Liver (tissue), 9 donors: ENCODE measurements around a stretch of chr11.

DNA sequence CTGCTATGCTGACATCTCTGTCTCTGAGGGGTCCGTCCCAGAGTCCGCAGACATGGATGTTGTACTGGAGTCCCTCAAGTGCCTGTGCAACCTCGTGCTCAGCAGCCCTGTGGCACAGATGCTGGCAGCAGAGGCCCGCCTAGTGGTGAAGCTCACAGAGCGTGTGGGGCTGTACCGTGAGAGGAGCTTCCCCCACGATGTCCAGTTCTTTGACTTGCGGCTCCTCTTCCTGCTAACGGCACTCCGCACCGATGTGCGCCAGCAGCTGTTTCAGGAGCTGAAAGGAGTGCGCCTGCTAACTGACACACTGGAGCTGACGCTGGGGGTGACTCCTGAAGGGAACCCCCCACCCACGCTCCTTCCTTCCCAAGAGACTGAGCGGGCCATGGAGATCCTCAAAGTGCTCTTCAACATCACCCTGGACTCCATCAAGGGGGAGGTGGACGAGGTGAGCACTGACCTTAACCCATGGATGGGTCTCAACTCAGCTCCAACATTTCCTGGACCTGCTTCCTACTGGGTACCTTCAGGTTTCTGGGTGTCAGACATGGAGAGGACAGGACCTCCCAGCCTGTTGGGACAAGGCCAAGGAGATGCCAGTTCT, 2.1 kb downstream of the RIC8A start:
- PRO-cap, 5 experiments: no peak in any of the 5 experiments
- RAMPAGE, long total RNA, 2 experiments: no peak in any of the 2 experiments
- RRBS: no CpG with 5 or more reads among the region's 17 CpGs

- PRO-cap, 5 experiments: no peak in any of the 5 experiments
- RAMPAGE, long total RNA, 2 experiments: no peak in any of the 2 experiments
- RRBS: no CpG with 5 or more reads among the region's 14 CpGs
These were observed 13.8 kb downstream of the SIRT3 start for GRCh38 chr11:222253-222906.

DNA sequence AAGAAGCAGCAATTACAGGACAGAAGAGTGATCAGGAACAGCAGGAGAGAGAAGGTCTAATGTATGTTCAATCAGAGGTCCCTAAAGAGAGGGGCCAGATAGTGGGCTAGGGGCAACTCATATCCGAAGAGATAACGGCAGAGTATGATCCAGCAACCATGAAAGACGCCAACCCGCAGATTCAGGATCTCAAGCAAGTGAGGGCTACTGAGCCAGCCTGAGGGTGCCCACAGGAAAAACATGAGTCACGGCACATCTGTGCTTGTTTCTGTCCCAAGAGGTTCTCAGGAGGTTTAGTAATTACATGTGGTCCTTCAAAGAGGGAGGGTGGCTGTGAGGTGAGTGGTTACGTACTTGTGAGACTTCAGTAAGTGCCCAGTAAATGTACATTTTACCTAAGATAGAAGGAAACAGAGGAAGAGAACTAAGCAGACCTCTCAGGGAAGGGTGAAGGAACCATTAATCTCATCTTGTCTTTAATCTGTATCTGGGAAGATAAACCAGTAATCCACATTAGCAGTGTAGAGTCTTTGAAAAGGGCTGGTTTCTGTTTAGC, 10.4 kb downstream of the SIRT3 start:
- PRO-cap, 5 experiments: no peak in any of the 5 experiments
- RAMPAGE, long total RNA, 2 experiments: no peak in any of the 2 experiments
- RRBS: no CpG with 5 or more reads among the region's 6 CpGs

DNA sequence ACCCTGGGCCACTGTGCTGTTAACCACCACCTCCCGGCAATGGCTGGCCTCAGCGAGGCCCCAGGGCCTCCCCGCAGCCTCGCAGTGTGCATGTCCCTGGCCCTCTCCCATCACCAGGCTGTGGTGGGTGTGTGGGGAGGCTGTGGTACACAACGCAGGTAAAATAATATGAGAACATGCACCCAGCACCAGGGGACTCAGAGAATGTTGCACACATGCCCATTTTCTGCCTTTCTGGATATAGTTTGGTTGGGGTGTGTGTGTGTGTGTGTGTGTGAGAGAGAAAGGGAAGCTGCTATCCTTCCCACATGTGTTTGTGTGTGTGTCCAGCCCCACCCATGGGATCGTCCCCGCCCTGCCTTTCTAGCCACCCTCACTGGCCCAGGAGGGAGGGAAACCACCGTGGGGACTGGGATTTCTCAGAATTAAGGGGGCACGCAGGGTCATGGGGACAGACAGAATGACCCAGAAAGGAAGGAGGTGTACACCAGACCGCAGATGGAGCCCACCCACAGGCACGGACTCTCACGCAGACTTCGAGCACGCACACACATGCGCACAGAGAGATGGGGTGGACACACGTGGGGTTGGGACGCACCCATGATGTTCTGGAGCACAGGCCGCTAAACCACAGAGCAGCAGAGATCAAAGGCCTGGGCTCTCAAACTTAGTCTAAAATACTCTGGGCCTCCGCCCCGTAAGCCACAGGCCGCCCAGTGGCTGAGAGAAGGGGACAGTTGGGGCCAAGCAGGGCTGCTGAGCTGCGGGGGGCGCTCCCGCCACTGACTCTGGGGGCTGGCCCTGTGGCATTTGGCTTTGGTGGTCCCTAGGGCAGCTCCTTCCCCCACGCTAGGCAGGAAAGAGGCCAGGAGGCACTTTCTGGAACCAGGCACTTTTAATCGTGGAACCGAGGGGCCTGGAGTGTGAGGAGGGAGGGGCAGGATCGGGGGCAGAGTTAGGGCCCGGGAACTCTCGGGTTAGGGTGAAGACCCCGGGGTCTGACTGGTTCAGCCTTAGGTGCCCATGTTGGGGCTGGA, 1.7 kb downstream of the IFITM5 start:
- PRO-cap, 5 experiments: peak in 2 of 5 experiments; most common plus-strand start position 564 of the sequence (in 1)
- RAMPAGE, long total RNA, 2 experiments: no peak in any of the 2 experiments
- RRBS: 62% methylated on average over 2 of the region's 31 CpGs

DNA sequence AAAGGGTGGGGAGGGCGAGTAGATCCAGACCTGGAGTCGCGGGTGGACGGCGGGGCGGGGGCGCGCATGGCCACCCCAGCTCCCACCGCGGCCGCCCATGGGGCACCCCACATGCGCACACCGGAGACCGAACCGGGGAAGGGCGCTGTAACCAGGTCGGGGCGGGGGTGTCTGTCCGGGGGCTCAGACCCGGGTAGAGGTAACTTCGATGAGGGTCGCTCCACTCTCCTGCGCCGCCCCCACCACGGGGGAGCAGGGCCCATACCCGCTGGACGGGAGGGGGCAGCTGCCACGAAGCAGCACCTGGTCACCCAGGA, 1.9 kb downstream of the IFITM3 start:
- PRO-cap, 5 experiments: peak in 1 of 5 experiments; most common plus-strand start position 196 of the sequence (in 1); most common minus-strand start position 204 of the sequence (in 1)
- RAMPAGE, long total RNA, 2 experiments: no peak in any of the 2 experiments
- RRBS: no CpG with 5 or more reads among the region's 28 CpGs

DNA sequence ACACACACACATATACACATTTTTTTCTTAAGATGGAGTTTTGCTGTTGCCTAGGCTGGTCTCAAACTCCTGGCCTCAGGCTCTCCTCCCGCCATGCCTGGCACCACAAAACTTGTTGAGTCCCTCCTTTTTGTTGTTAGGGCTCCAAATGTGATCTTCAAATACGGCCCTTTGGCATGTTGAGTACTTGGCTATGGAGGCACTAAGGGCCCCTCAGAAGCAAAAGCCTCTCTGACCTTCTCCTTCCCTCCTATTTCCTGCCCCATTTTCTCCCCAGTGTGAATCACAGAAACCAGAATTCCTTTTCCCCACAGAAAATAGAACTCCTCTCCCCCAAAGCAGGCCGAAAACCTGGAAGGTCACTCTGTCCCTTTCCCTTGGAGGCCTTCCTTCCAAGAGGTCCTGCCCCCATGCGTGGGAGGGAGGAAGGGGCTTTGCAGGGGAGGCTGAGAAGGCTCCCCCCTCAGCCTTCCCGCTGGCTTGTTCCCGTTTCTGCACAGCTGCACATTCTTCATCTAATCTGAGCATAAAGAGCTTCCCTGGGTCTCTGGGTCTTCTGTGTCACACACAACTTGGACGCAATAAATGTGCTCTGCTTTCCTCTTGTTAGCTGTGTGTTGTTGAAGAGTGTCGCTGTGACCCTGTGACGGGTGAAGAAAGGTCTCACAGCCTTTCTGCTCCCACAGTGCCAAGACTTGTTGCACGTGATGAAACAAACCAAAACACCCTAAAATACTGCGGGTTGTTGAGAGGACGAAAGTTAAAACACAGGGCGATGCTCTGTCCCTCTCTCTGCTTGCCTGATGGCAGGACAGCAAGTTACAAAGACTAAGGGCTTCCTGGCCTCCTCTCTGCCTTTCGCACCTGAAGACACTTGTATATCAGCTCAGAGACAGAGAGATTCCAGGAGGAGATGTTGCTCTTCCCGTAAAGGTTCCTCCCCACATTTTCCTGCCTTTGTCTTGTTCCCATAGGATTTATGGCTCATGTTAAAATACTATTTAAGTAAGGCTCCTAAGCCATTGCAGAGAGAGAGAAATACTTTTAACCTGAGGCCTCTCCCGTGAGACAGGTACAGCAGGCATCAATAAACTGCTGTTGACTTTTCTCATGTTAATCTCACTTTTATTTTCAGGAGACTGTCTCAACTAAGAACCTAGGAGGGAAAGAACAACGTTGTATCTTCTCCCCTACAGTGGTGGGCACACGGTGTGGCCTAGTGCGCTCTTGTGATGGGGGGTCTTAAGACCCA, 15.2 kb upstream of the IFITM3 start:
- PRO-cap, 5 experiments: no peak in any of the 5 experiments
- RAMPAGE, long total RNA, 2 experiments: no peak in any of the 2 experiments
- RRBS: no CpG with 5 or more reads among the region's 19 CpGs

GRCh38 chr11:365206-365430, 4.2 kb upstream of the B4GALNT4 start:
- PRO-cap, 5 experiments: no peak in any of the 5 experiments
- RAMPAGE, long total RNA, 2 experiments: no peak in any of the 2 experiments
- RRBS: no CpG with 5 or more reads among the region's 9 CpGs

- PRO-cap, 5 experiments: no peak in any of the 5 experiments
- RAMPAGE, long total RNA, 2 experiments: no peak in any of the 2 experiments
- RRBS: 94% methylated on average over 6 of the region's 34 CpGs
These were observed 1.8 kb upstream of the PKP3 start for GRCh38 chr11:392126-392731.

- PRO-cap, 5 experiments: peak in 2 of 5 experiments; most common plus-strand start chr11:405815 (in 1)
- RAMPAGE, long total RNA, 2 experiments: no peak in any of the 2 experiments
- RRBS: 56% methylated on average over 4 of the region's 33 CpGs
These were observed 9.2 kb downstream of the SIGIRR start for GRCh38 chr11:405384-406245.

- PRO-cap, 5 experiments: no peak in any of the 5 experiments
- RAMPAGE, long total RNA, 2 experiments: no peak in any of the 2 experiments
- RRBS: no CpG with 5 or more reads among the region's 10 CpGs
These were observed 357 bp downstream of the SIGIRR start for GRCh38 chr11:414404-414880.

DNA sequence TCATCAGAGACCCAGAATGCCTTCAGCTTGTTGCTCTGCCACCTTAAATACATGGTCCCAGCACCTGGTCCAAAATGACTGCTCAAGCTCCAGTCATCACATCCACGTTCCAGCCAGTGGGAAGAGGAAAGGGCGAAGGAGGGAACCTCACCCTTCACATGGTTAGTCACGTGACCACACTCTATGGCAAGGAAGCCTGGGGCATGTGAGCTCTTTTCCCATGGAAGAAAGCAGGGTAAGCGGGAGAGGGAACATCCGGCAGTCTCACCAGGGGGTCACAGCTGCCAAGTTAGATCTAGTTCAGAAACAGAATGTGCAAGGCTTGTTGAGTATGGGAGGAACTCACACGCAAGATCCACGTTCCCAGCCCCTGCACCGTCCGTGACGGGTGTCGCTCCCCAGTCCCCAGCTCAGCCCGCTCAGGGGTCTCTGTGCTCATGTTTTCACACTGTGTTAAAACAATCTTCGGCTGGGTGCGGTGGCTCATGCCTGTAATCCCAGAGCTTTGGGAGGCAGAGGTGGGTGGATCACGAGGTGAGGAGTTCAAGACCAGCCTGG, 1.9 kb upstream of the ANO9 start:
- PRO-cap, 5 experiments: no peak in any of the 5 experiments
- RAMPAGE, long total RNA, 2 experiments: no peak in any of the 2 experiments
- RRBS: no CpG with 5 or more reads among the region's 15 CpGs

- PRO-cap, 5 experiments: no peak in any of the 5 experiments
- RAMPAGE, long total RNA, 2 experiments: no peak in any of the 2 experiments
- RRBS: no CpG with 5 or more reads among the region's 22 CpGs
These were observed 16.3 kb downstream of the RNH1 start for GRCh38 chr11:490725-491133.

DNA sequence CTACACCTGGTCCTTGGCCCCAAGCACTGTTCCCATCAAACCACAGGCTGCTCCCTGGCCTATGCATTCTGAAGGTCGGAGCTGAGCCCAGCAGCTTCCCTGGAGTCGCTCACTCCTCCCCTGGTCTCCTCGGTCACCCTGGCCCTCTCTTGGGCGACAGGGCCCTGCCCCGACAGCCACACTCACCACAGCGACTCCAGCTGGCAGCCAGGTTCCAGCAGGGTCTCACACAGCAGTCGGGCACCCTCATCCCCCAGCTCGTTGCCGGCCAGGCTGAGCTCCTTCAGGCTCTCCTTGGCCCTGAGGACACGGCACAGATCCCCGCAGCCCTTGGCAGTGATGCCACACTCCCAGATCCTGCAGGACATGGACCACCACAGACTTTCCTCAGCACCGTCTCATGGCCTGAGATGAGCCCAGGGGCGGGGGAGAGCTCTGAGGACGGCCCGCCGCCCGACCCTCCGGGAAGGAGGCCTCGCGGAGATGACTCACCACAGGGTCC, 8.7 kb downstream of the RNH1 start:
- PRO-cap, 5 experiments: no peak in any of the 5 experiments
- RAMPAGE, long total RNA, 2 experiments: no peak in any of the 2 experiments
- RRBS: no CpG with 5 or more reads among the region's 20 CpGs

GRCh38 chr11:513578-513799, 6.4 kb upstream of the RNH1 start:
- PRO-cap, 5 experiments: no peak in any of the 5 experiments
- RAMPAGE, long total RNA, 2 experiments: no peak in any of the 2 experiments
- RRBS: no CpG with 5 or more reads among the region's 6 CpGs

DNA sequence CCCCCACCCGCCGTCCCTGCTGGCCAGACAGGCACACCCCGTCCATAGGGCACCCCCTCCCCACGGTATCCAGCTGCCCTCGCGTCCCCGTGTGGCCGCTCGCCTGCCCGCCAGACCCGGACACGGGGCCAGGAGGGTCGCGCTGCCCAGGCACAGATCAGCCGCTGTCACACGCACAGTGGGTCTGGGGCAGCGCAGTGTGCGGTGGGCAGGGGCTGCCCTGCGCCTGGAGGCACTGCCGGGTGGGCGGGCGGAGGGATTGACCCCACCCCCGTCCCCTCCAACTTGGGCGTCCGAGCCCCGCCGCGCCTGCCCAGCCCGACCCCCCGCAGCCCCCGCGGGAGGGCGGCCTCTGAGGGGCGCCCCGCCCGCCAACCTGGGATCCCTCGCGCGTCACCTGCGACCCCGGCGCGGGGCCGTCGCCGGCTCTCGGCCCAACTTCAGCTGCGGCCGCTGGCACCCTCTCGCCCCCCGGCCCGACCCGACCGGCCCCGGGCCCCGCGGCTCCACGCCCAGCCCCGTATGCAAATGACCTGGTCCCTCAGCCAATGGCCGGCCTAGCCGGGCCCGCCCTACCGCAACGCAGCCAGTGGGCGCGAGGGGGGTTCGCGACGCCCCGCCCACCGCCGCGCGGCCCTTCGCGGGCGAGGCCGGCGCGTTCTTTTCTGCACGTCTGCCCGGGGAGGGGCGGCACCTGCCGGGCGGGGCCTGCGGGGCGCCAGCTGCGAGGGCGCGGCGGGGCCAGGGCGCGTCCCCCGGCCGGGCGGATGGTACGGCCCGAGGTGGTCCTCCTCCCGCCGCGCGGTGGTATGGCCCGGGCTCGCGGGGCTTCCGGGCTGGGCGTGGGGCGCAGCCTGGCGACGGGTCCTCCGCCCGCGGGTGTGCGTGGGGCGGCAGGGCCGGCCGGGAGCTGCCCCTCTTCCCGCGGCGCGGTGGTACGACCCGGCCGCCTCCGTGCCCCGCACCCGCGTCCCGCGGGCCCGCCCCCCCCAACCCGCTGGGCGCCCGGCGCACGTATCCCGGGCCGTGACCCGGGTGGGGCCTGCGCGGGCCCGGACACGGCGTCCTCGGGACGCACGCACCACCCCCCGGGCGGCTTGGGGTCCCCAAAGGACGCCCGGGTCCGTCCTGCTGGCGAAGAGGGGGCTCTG, 7.6 kb downstream of the RASSF7 start:
- PRO-cap, 5 experiments: peak in 5 of 5 experiments; most common plus-strand start position 852 of the sequence (in 4); most common minus-strand start position 483 of the sequence (in 4)
- RAMPAGE, long total RNA, 2 experiments: no peak in any of the 2 experiments
- RRBS: 2% methylated on average over 70 of the region's 153 CpGs

GRCh38 chr11:592216-592860, 16.1 kb downstream of the PHRF1 start:
- PRO-cap, 5 experiments: no peak in any of the 5 experiments
- RAMPAGE, long total RNA, 2 experiments: no peak in any of the 2 experiments
- RRBS: no CpG with 5 or more reads among the region's 31 CpGs

- PRO-cap, 5 experiments: no peak in any of the 5 experiments
- RAMPAGE, long total RNA, 2 experiments: no peak in any of the 2 experiments
- RRBS: 34% methylated on average over 19 of the region's 73 CpGs
These were observed 3.1 kb downstream of the DRD4 start for GRCh38 chr11:639976-640678.

DNA sequence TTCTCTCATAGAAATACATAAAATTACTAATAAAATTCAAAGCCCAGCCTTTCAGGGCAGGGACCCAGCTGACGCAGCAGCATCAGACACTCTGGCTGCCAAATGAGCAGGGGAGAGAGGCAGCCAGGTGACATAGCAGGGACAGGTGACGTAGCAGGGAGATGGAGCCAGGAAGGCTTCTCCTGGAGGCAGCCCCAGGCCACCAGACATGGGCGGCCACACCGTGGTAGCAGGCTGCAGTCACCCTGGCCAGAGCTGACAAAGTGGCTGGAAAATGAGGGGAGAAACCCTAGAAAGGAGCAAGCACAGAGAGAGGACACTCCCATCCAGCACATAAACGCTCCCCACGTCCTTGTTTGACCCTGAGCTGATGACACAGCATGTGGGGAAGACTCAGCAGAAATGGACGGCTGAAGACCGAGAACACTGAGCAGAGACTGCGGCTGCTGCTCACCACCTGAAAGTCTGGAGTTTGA, 28.6 kb downstream of the DRD4 start:
- PRO-cap, 5 experiments: no peak in any of the 5 experiments
- RAMPAGE, long total RNA, 2 experiments: no peak in any of the 2 experiments
- RRBS: no CpG with 5 or more reads among the region's 9 CpGs

DNA sequence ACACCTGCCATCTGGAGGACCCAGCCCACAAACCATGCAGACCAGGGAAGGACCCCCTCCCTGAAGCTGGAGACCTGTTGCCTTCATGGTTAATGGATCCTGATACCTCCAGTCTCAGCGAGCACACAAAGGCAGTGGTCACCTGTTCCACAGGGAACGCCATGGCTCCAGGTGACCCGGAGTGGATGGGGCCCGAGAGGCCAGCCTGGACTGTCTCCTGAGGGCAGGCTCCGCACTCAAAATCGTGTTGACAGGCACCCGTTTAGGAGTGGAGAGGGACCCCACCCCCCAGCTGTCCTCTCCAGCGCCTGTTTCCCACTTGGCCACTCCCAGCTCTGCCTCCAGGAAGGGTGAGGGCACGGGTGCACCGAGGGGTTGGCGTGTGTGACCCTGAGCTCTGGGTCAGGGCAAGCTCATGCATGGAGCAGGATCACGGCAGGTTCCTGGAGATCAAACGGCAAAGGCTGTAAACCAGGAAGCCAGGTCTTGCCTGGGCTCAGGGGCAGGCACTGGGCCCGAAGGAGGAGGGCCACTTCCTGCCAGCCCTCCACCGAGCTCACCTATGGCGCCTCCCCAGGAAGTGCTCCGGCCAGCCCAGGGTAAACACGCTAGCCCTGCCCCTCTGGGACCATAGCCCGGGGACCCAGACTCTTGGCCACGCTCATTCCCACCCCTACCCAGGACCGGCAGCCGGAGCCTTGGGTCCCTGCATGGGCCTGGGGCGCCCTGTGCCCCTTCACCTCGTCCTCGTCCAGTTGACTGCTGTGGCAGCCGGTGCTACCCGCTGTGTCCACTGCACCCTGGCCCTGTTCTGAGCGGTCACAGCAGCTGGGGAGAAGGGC, 1.3 kb upstream of the EPS8L2 start:
- PRO-cap, 5 experiments: peak in 5 of 5 experiments; most common plus-strand start position 631 of the sequence (in 5); most common minus-strand start position 466 of the sequence (in 2)
- RAMPAGE, long total RNA, 2 experiments: no peak in any of the 2 experiments
- RRBS: 16% methylated on average over 11 of the region's 28 CpGs

- PRO-cap, 5 experiments: peak in 1 of 5 experiments; most common plus-strand start chr11:726336 (in 1)
- RAMPAGE, long total RNA, 2 experiments: no peak in any of the 2 experiments
- RRBS: 18% methylated on average over 28 of the region's 60 CpGs
These were observed 20.3 kb downstream of the EPS8L2 start for GRCh38 chr11:726207-726890.